Uterus (tissue), 7 donors: ENCODE measurements around the genes NAT16, PLOD3 and POLR2J.

- PRO-cap, 4 experiments = no peak in any of the 4 experiments
- RAMPAGE, long total RNA, 2 experiments = no peak in any of the 2 experiments
- RRBS = 24% methylated on average over 3 of the region's 26 CpGs
These were observed 689 bp downstream of the MUC3A start for GRCh38 chr7:100949708-100950738.

DNA sequence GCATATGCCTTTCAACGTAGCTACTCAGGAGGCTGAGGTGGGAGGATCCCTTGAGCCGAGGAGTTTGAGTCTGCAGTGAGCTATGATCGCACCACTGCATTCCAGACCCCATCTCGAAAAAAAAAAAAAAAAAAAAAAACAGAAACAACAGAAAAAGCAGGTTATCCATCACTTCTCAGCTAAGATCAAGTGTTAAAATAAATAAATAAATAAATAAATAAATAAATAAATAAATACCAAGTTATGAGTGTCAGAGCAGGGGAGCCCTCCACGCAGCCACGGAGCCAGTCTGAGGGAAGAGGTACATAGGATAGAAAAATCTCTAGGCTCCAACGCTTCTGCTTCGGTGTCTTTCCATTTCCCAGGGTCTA, 5.2 kb downstream of the TRIM56 start:
- PRO-cap, 4 experiments = no peak in any of the 4 experiments
- RAMPAGE, long total RNA, 2 experiments = start-site peak on the plus strand in 1 of 2 experiments, centred at position 201 of the sequence, 18 reads per replicate
- RRBS = no CpG with 5 or more reads among the region's 8 CpGs

DNA sequence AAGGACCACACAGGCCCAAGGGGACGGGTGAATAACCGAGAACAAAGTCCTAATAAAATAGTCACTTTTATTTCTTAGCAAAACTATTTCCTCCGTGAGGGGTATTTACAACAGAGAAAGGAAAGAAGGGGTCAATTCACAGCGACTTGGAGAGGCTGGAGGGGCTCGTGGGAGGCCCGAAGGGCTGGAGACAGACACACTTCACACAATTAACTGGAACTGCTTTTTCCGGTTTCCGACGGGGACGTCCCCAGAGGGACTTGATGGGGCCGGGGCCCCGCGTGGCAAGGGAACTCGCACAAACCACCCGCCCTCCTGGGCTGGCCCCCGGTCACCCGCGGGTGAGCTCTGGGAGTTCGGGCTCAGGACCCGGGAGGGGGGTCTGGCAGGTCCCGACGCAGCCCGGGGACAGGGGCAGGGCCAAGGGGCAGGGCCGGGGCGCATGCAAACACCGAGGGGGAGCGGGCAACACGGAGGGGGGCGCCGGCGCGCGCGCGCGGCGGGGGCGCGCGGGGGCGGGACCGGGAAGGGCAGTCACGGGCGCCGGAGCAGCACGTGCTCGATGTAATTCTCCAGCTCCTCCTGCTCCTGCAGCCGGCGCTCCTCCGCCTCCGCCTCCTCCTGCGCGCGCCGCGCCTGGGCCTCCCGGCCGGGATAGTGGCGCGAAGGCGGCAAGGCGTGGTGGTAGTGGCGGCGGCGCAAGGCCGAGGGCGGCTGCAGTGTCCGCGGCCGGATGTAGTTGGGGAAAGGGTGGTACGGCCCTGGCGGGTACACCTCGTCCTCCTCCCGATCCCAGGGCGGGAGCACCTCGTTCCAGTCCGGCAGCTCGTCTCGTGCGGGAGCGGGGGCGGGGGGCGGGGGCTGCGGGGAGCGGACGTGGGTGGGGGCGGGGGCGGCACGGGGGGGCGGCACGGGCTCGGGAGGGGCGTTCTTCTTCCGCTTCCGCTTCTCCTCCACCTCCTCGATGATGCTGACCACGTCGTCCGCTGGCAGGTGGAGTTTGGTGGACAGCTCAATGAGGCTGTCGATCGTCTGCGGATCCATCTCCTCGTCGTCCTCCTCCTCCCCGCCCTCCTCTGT, 2.6 kb downstream of the VGF start:
- PRO-cap, 4 experiments = peak in 1 of 4 experiments; most common plus-strand start position 992 of the sequence (in 1); most common minus-strand start position 741 of the sequence (in 1)
- RAMPAGE, long total RNA, 2 experiments = no peak in any of the 2 experiments
- RRBS = 3% methylated on average over 62 of the region's 105 CpGs

- PRO-cap, 4 experiments = no peak in any of the 4 experiments
- RAMPAGE, long total RNA, 2 experiments = no peak in any of the 2 experiments
- RRBS = 3% methylated on average over 22 of the region's 59 CpGs
These were observed at the start of gene NAT16 for GRCh38 chr7:101180014-101180480. NAT16 (minus strand) TSS chr7:101180293.

DNA sequence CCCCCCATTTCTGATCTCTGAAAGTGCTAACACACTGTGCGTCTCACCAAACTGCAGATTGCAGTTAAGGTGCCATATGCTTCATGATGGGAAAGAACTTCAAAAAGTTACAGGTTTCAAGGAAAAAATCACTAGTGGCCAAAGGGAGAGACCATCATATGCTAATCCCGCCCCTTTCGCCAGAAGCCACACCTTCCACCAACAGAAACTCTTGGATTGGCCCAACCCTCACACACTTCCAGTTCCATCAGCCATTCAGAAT, 2.2 kb upstream of the NAT16 start:
- PRO-cap, 4 experiments = no peak in any of the 4 experiments
- RAMPAGE, long total RNA, 2 experiments = no peak in any of the 2 experiments
- RRBS = no CpG with 5 or more reads among the region's 3 CpGs

DNA sequence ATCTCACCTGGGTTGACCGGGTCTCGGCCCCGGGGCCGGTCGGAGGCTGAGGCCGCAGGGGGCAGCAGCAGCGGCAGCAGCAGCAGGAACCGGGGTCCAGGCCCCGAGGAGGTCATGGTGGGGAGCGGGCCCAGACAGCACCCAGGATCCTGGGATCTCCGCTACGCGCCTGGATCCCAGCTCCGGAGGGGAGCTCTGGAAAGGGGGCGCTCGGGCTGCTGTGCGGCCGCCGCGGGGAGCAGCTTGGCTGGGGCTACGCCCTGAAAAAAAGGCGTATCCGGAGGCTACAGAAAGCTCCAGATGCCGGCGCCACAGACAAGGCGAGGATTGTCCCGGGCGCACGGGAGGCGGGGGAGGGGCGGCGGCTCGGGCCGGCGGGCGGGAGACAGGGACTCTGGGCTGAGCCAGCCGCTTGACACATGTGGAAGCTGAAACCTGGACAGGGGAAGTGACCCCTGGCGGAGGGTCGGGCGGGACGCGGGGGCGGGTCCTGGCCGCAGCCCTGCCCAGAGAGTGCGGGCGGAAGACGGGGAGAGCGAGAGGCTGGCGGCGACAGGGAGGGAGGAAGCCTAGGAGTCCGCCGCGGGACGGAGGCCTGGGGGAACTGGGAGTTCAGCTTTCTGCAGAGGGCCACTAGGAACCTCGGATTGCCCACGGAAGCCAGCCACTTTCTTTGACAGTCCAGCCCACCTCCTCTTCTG, at the start of gene PLOD3:
Gene PLOD3 (minus strand): TSS at position 423 of the 701 bp plus-strand sequence.
- PRO-cap, 4 experiments = peak in 4 of 4 experiments; most common plus-strand start position 538 of the sequence (in 4); most common minus-strand start position 421 of the sequence (in 4)
- RAMPAGE, long total RNA, 2 experiments = start-site peak on the minus strand in 1 of 2 experiments, centred at position 234 of the sequence, 19 reads per replicate
- RRBS = 2% methylated on average over 22 of the region's 56 CpGs

GRCh38 chr7:101236178-101236882, 1.3 kb downstream of the CLDN15 start:
- PRO-cap, 4 experiments = no peak in any of the 4 experiments
- RAMPAGE, long total RNA, 2 experiments = no peak in any of the 2 experiments
- RRBS = no CpG with 5 or more reads among the region's 25 CpGs

DNA sequence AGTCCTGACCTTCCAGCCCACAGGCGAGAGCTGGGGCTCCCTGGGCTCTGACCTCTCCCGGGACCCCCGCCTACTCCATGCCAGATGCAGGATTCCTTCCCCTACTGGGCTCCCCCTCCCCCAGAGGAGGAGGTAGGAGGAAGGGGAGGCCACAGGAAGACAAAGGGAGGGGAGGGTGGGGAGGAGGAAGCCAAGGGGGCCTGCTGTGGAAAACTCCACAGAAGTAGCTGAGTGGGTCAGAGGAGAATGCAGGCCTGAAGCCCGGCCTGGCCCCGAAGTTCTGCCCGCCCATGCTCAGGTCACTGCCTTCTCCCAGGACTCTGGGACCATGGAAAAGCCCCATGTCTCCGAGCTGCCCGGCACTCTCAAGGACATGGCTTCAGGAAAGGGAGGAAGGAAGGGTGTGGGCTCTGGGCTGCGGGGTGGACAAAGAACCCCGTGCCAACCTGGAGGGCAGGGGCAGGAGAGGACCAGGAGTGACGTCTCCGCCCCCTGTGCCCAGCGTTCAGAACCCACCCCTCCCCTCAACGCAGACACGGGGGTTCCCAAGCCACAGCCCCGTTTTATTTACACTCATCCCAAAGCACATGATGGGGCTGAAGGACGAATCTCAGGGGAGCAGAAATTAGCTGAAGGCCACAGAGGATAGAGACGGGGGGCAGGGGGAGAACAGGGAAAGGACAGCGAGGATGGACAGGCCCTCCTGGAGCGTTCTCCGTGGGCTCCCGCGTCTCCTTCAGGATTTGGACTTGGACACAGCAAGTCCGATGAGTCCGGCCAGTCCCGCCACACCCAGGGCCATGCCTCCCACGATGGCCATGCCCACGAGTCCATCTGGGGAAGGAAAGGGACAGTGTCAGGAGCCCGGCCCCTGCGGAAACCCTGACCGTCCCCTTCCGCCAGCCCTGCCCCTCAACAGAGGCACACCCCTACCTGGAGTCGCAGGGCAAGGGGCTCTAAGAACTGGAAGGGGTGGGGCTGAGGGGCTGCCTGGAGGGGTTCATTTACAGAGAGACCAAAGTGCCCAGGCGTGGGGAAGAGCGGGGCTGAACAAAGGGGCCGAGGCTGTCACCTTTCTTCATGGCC, 1.8 kb upstream of the CLDN15 start:
- PRO-cap, 4 experiments = peak in 1 of 4 experiments; most common plus-strand start position 527 of the sequence (in 1); most common minus-strand start position 316 of the sequence (in 1)
- RAMPAGE, long total RNA, 2 experiments = no peak in any of the 2 experiments
- RRBS = 19% methylated on average over 8 of the region's 36 CpGs

GRCh38 chr7:101243549-101244529, 1.0 kb downstream of the FIS1 start:
- PRO-cap, 4 experiments = peak in 4 of 4 experiments; most common plus-strand start chr7:101243971 (in 2); most common minus-strand start chr7:101244295 (in 2)
- RAMPAGE, long total RNA, 2 experiments = no peak in any of the 2 experiments
- RRBS = 2% methylated on average over 14 of the region's 38 CpGs

DNA sequence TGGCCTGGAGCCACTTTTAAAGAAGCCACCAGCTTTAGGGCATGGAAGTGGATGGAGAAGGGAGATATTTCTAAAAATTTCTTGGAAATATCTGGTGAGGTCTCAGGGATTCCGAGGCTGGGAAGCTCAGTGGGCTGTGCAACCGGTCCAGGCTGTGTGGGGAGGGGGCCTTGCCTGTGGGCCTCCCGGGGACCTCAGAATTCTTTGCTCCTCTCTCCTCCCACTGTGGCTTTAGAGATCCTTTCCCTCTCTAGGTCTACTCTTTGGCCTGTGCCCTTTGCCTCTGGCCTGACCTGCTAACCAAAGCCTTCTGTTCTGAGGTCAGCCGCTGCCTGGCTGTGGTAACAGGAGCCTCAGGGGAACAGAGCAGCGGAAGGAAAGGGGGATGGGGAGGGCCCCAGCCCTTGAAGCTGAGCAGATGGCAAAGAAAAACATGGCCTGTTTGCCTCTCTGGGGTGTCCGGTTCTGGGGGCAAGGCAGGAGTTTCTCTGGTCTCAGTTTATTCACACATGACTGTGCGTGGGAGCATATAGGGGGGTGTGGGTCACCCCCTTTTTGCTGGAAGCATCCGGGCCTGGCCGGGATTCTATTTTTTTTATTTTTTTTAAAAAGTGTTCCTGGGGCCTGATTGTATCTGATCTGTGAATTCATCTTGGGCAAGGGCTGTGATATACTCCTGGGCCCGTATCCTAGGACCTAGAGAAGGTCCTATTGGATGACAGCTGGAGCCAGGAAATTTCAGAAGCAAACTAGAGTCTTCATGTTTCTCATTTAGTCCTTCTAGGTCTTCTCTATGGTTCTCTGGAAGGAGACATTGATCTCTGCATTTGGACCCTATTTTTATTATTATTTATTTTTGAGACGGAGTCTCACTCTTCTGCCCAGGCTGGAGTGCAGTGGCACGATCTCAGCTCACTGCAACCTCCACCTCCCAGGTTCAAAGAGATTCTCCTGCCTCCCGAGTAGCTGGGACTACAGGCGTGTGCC, 28.3 kb downstream of the COL26A1 start:
- PRO-cap, 4 experiments = no peak in any of the 4 experiments
- RAMPAGE, long total RNA, 2 experiments = no peak in any of the 2 experiments
- RRBS = 32% methylated on average over 4 of the region's 14 CpGs

DNA sequence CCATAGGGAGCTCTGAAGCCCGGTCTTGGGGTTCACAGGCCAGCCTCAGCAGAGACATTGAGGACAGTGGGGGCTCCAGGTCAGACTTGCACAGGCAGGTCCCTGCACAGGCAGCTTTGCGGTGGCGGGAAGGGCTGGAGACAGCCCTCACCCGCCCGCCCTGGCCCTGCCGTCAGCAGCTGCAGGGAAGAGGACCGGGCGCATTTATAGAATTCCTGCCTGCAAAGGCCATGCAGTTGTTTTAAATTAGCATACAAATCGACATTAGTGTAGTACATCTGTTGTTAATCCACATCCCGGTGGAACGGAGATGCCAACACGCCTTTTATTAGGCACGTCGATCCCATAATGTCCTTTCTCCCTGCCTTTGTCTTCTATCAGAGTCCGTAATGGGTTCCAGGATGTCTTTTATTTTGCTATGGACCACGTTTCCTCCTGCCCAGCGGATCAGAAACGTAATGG, 123.7 kb downstream of the COL26A1 start:
- PRO-cap, 4 experiments = no peak in any of the 4 experiments
- RAMPAGE, long total RNA, 2 experiments = no peak in any of the 2 experiments
- RRBS = 25% methylated on average over 3 of the region's 18 CpGs

GRCh38 chr7:101575044-101575600, 54.0 kb downstream of the MYL10 start:
- PRO-cap, 4 experiments = no peak in any of the 4 experiments
- RAMPAGE, long total RNA, 2 experiments = no peak in any of the 2 experiments
- RRBS = no CpG with 5 or more reads among the region's 4 CpGs

GRCh38 chr7:101691824-101692310, 62.8 kb upstream of the MYL10 start:
- PRO-cap, 4 experiments = no peak in any of the 4 experiments
- RAMPAGE, long total RNA, 2 experiments = no peak in any of the 2 experiments
- RRBS = 44% methylated on average over 1 of the region's 10 CpGs

DNA sequence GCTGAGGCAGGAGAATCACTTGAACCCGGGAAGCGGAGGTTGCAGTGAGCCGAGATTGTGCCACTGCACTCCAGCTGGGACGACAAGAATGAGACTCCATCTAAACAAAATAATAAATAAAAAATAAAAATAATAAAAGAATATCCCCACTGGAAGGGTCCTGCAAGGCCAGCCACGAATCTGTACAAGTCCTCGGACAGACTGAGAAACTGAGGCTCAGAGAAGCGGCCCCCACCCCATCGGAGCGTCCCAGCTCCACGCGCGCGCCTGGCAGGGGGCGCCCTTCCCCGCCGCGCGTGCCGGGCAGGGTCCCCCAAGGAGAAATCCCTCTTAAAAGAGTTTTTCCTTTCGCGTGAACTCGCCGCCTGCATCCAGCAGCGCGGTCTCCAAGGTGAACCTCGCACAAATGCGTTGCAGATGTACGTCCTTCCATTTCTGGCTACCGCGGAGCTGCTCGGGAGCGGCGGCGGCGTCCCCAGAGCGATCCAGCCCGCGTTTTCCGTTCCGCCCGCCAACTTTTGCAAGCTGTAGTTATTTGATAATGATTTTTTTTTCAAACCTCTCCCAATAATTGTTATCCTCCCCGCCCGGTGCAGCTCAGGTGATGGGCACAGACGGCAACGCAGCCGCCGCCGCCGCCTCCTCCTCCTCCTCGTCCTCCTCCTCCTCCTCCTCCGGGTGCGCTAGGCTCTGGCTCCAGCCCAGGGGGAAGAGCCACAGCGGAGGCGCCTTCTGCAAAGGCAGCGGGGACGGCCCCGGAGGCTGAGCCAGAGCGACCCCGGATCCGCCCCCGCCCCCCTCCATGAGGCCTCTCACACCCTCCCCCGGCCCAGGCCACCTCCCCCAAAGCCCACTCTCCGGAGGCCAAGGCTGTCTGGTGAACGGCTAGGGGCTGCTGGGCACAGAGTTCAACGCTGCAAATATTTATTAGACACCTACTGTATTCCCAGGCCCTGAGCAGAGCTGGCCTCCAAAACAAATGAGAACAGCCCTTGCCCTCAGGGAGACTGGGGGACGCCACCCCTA, 74.1 kb upstream of the CUX1 start:
- PRO-cap, 4 experiments = no peak in any of the 4 experiments
- RAMPAGE, long total RNA, 2 experiments = no peak in any of the 2 experiments
- RRBS = 2% methylated on average over 13 of the region's 66 CpGs

DNA sequence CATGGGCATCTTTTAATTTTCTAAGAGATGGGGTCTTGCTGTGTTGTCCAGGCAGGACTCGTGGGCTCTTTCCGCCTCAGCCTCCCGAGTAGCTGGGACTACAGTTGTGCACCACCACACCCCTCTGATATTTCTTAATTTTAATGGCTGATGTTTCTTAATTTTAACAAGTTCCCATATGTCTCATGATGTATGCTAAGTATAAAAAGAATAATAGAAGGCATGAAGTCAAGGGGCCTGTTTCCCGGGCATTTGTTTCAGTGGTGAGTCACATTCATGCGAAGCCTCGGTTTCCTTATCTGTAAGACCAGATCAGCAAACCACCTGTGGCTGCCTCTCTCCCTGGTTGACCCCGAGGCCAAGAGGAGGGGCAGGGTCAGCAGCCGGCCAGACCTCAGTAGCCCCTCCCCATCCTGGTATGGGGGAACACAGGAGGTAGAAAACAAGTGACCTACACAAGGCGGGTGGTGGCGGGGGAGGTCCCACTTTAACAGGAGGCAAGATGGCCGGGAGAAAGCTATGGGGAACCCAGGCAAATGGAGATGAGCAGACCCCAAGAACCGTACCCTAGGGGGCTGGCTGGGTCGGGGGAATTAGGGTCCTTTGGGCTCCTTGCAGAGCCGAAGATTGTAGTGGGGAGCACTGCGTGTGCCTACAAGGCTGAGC, 85.5 kb downstream of the CUX1 start:
- PRO-cap, 4 experiments = no peak in any of the 4 experiments
- RAMPAGE, long total RNA, 2 experiments = no peak in any of the 2 experiments
- RRBS = no CpG with 5 or more reads among the region's 15 CpGs

GRCh38 chr7:102287323-102288025, 806 bp downstream of the SH2B2 start:
- PRO-cap, 4 experiments = peak in 2 of 4 experiments; most common minus-strand start chr7:102287924 (in 2)
- RAMPAGE, long total RNA, 2 experiments = no peak in any of the 2 experiments
- RRBS = 2% methylated on average over 20 of the region's 44 CpGs

DNA sequence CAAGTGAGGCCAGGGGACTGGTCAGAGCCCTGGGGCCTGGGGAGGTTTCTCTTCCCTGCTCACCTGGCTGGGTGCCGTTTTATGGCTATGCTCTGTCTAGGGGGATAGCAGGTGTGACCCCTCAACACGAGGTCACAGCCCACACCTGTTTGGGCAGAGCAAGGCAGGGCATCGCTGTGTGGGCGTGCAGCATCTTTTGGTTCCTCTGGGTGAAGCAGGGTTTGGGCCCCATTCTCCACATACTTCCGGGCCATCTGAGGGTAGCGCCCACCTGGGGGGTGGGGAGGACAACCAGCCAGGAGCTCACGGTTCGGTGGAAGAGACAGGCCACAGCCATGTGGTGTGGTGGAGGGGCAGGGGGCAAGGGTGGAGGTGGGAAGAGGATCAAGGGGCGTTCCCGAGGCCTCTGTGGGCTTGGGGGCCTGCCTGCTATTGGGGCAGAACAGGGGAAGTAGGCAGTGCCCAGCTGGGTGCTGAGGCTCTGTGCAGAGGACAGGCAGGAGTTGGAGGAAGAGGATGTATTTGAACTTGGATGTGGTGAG, 2.4 kb downstream of the SH2B2 start:
- PRO-cap, 4 experiments = no peak in any of the 4 experiments
- RAMPAGE, long total RNA, 2 experiments = no peak in any of the 2 experiments
- RRBS = no CpG with 5 or more reads among the region's 10 CpGs

GRCh38 chr7:102300446-102301341, 14.0 kb downstream of the SH2B2 start:
- PRO-cap, 4 experiments = no peak in any of the 4 experiments
- RAMPAGE, long total RNA, 2 experiments = no peak in any of the 2 experiments
- RRBS = 54% methylated on average over 15 of the region's 109 CpGs

GRCh38 chr7:102305427-102306230, 19.0 kb downstream of the SH2B2 start:
- PRO-cap, 4 experiments = no peak in any of the 4 experiments
- RAMPAGE, long total RNA, 2 experiments = no peak in any of the 2 experiments
- RRBS = no CpG with 5 or more reads among the region's 15 CpGs

- PRO-cap, 4 experiments = peak in 4 of 4 experiments; most common minus-strand start chr7:102478919 (in 2)
- RAMPAGE, long total RNA, 2 experiments = start-site peak on the minus strand in 2 of 2 experiments, at chr7:102478886-102478913 at its widest, 131 to 421 reads per replicate
- RRBS = no CpG with 5 or more reads among the region's 56 CpGs
These were observed at the start of gene POLR2J for GRCh38 chr7:102478674-102479357. POLR2J (minus strand) TSS chr7:102478922.